Left lobe of liver (tissue), 1 donor: ENCODE data around the gene ADO.

- PRO-cap: unidirectional peak, minus-strand start at chr10:61455853
Measured at GRCh38 chr10:61455688-61456029, 2.5 kb upstream of the TMEM26 start.

- PRO-cap: no peak
Measured at GRCh38 chr10:61845077-61845577, 56.4 kb upstream of the ARID5B start.

GRCh38 chr10:61867740-61868229 lies 33.7 kb upstream of the ARID5B start:
- PRO-cap: unidirectional peak, plus-strand start at chr10:61868021

GRCh38 chr10:61899879-61900974 lies 1.3 kb upstream of the ARID5B start:
- PRO-cap: unidirectional peak, plus-strand start at chr10:61900363

DNA sequence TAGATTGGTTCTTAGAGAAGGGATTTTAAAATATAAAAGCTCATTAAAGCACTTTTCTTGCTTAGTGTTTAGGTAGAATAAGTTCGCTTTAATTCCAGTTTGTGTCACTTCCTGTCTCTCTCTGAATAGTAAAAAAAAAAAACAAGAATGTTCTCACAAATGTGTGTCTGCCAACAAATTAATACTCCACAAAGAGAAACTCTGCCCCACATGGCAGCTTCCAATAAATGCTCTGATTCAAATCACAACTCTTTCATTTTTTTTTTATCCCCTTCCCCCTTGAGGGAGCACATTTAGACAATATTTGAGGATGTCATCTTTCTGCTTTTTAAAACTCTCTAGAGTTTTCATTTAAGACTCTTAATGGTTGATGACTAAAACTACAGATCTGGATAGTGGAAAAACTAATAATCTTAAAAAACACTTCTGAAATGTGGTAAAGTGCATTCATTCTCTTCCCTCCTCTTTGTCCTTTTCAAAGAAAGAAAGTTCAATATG lies 42.2 kb downstream of the ARID5B start:
- PRO-cap: unidirectional peak, minus-strand start at position 123 of the sequence

- PRO-cap: unidirectional peak, minus-strand start at chr10:62021889
Measured at GRCh38 chr10:62021720-62021973, 120.1 kb downstream of the ARID5B start.

DNA sequence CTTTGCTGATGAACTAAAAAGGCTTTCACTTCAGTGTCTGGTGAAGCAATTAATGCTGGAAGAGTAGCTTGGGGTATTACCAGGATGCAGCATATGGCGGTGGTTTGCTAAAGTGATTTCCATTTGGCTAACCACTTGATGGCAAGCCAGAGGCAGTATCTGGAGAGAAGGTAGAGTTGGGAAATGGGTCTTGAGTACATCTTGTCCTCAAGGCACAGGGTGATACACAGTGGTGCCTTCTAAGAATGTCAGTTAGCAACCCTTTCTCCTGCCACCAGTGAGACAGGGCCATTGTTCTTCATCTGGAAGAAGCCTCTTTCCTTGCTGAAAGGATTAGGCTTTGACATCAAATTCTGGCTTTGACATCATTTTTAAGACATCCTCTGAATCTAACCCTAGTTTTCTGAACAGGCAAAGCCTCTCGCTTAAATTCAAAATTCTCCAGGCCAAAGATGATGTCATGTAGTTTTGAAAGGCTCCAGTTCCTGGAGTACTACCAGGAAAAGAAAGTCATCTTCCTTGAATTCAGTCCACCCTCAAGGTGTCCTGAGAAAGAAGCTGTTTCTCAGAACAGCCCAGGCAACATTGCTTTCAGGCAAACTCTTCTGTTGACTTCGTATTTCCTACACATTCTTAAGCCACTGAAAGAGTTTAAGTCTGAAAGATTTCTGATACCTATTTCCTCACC lies 162.4 kb downstream of the ARID5B start:
- PRO-cap: no peak

DNA sequence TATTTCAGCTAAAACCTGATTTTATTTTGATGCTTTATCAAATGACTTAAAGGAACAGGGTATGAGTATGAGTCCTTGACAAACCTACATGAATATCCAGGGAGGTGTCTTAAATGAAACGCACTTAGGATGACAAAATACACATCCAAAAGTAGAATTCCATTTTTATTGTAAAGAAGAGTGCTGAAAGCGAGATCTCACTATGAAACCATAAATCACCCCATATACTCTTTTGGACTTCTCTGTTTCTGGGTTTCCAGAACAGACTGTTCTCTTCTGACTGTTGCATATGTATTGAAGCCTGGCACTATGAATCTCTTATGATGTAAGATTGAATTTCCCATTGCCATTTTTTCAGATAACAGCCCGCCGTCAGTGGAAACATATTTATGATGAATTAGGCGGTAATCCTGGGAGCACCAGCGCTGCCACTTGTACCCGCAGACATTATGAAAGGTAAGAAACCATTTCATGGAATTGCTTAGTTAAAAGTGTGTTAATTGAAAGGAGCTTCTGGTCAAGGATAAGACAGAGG lies 167.9 kb downstream of the ARID5B start:
- PRO-cap: no peak

- PRO-cap: no peak
Measured at GRCh38 chr10:62072775-62073166, 171.3 kb downstream of the ARID5B start.

DNA sequence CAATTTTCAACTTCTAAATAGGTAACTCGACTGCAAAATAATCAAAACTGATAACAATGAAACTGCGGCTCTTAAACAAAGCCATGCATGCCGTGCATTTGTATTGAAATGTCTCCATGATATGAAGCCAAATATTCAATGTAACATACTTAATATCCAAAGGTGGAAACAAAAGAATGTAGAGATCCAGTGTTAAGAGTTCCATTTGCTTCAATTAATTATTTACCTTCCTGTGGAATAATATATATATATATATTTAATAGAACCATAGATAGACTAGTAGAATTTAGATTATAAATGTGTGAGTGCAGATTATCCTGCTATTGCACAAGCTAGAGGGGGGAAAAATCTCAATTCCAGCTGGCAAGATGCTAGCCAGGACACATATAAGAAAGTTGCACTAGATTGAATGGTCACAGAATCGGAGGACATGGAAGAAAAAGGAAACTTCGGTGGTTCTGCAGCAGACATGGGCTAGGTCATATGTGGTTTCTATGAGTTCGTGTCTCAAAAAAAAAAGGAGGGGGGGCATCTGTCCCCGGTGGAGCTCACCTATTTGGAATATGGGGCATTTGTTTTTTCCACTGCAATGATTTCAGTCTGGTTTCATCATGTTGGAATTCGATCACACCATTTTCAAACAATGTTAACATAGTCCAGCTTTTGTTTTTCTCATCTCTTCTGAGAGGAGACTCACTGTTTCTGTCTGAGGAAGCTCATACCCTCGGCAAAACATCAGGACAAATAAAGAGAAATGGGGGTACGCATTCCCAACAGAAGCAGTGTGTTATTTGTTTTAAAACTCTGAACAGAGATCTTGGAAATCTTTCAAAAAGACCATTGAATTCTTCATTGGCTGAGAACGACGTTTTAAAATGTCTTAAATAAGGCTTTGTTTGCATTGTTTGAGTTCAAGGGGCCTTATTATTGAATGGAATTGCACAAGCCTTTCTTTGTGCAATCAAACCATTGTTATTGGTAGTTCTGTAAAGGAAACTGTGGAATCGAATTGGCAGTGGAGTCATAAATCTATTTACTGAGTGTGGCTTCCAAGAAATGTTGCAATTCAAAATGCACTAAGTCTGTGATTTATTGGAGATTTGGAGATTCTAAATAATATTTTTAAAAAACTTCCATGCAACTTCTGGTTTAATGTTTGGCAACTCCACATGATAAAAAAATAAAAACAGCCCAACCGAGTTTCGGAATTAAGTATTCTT lies 173.4 kb downstream of the RTKN2 start:
- PRO-cap: no peak

DNA sequence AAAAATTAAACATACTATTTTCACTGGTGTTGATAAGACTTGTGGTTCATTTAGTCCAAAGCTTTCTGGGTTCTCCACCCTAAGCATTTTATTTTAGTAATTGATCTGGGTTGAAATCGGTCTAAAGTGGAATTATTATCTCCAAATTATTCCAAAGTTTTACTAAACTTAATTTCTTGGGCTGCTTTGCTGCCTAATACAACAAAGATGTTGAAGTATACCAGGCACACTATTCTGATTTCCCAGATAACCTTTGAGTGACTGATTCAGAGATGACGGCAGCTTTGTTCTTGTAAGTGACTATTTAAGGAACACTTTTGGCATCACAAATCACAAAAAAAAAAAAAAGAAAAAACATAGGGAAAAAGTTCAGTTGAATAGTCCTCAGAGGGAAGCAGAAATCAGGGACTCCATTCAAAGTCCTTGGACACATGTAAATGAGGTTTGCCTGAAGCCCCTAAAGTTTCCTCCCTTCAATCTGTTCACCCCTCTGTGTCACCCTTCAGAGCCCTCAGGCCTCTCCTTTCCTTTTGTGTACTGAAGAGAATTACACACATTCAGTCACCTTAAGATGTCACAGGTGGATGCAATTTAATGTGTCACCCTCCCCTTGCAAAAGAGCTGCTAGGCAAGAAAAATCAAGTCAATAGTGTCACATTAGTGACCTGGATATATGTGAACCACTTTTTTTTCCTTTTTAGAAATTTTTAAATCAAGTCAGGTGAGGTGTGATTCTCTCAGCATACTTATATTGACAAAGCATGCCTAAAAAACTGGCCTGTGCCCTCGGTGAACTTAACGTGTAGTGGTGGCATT lies 81.5 kb downstream of the RTKN2 start:
- PRO-cap: no peak

DNA sequence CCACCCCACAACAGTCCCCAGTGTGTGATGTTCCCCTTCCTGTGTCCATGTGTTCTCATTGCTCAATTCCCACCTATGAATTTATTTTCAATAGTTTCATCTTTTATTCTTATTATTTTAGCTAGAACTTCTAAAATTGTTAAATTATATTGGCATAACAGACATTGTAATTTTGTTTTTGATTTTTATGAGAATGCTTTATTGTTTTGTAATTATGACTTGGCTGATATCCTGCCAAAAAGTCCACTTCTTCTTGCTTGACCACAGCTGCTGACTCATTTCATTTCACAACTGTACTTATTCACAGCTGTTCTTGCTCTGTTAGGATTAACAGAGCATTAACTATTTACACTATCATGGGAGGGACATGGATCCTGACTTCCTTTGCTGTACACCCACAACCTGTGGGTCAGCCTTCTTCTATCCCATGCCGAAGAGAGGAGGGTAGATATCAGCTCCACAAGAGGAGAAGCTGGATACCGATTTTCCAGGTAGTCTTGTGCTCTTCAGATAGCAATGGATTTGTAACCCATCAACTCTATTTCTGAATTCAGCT lies 25.4 kb downstream of the RTKN2 start:
- PRO-cap: no peak

GRCh38 chr10:62267924-62268542 lies 611 bp downstream of the RTKN2 start:
- PRO-cap: no peak

GRCh38 chr10:62608045-62608536 lies 196.4 kb upstream of the ADO start:
- PRO-cap: no peak

- PRO-cap: no peak
Measured at GRCh38 chr10:62763209-62763550, 41.3 kb upstream of the ADO start.

- PRO-cap: bidirectional peak, plus-strand start at chr10:62804702, minus-strand start at chr10:62804417; bidirectional peak, plus-strand start at chr10:62804886, minus-strand start at chr10:62804794; unidirectional peak, minus-strand start at chr10:62805111
Measured at GRCh38 chr10:62804568-62805373, at the start of gene ADO. ADO (plus strand) TSS chr10:62804720.

- PRO-cap: no peak
Measured at GRCh38 chr10:62805374-62806395, 1.2 kb downstream of the ADO start.

DNA sequence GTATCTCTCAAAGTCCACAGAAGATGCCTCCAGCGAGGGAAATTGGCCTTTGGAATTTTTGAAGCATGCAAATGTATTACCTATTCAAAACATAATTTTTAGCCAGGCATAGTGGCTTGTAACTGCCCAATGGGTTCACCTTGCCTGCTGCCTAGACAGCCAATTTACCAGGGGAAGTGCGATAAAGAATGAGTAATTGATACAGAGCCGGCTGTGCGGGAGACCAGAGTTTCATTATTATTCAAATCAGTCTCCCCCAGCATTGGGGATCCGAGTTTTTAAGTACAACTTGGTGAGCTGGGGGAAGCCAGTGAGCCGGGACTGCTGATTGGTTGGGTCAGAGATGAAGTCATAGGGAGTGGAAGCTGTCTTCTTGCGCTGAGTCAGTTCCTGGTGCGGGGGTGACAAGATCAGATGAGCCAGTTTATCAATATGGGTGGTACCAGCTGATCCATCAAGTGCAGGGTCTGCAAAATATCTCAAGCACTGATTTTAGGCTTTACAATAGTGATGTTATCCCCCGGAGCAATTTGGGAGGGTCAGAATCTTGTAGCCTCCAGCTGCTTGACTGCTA lies 29.1 kb upstream of the NRBF2 start:
- PRO-cap: no peak

- PRO-cap: bidirectional peak, plus-strand start at chr10:63116029, minus-strand start at chr10:63115920
Measured at GRCh38 chr10:63115637-63116367, 17.3 kb upstream of the NRBF2 start.

DNA sequence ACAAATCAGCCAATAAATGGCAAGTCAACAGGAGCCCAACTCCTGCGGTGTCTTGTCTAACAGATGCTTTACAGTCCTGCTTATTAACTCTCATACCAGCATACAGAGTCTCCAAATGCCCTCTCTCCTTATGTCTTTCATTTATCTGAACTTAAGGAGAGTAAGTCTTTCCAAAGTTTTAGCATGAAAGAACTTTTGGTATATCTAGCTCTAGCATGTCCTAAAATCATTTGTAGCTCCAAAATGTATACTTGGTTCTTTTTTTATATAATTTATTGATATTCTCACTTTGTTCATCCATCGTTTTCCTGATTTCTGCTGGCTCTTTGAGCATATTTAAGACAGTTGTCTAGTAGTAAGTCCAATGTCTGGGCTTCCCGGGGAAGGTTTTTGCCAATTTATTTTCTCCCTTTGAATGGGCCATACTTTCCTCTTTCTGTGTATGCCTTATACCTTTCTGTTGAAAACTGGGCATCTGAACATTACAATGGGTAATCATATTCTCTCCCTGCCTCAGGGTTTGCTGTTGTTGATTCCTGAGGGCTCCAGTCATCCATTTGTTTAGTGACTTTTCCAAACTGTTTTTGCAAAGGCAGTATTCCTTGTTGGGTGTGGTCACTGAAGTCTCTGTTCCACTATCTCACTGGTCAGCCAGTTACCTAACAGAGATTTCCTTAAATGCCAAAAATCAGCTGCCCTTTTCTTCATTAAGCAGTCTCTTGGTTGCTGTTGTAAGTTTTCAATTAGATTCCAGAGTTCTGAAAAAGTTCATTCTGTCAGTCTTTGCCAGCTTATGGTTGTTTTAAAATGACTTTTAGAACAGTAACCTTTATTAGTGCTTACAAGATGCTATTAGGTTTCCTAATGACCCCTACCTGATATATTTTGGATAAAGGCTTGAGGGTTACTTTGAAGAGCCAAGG lies 37.0 kb downstream of the NRBF2 start:
- PRO-cap: no peak